ENCODE measurements around the genes PTPRO, DERA and GOLT1B.

- RRBS: 2% methylated on average over 5 of the region's 56 CpGs
Observed at GRCh38 chr12:14769905-14770673, 842 bp downstream of the H4C16 start.

GRCh38 chr12:14771312-14772420, 735 bp upstream of the H4C16 start:
- RRBS: no CpG with 5 or more reads among the region's 14 CpGs

DNA sequence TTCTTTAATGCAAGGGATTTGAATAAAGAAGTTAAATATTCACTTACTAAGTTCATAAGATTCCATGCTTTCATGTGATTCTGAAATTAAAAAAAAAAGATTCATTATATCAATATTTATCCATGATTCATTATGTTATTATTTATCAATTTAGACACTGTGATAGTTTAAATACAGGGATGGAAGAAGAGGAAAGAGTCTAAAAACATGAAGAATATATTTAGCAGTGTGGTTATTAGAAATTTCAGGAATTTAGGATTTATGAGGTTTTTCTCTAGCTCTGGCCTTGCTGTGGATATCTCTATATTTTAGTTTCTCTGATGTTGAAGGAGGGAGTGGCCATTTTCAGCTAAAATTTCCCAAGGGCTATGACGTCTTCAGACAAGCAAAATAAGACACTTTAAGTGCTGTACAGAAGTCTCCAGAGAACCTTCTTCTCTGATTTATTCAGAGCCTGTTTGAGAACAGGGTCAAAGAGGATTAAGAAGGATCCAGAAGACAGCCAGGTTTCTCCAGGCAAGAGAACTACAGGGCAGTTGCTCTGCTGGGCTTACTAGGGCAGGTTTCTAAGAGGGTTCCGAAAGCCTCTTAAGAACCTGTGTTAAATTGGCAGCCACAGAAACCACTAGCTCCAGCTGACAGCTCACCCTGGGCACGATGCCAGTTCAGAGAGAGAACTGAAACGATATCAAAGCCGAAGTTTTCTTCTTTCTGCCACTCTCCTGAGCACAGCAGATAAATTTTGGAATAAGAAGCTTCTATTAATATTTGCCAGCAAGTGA, 1.3 kb downstream of the MGP start:
- RRBS: no CpG with 5 or more reads among the region's 5 CpGs

- RRBS: no CpG with 5 or more reads among the region's 6 CpGs
Observed at GRCh38 chr12:14893528-14894315, 8.1 kb upstream of the MGP start.

- RRBS: no CpG with 5 or more reads among the region's 72 CpGs
Observed at GRCh38 chr12:15322279-15323216, at the start of gene PTPRO. PTPRO (plus strand) TSS chr12:15322508.

DNA sequence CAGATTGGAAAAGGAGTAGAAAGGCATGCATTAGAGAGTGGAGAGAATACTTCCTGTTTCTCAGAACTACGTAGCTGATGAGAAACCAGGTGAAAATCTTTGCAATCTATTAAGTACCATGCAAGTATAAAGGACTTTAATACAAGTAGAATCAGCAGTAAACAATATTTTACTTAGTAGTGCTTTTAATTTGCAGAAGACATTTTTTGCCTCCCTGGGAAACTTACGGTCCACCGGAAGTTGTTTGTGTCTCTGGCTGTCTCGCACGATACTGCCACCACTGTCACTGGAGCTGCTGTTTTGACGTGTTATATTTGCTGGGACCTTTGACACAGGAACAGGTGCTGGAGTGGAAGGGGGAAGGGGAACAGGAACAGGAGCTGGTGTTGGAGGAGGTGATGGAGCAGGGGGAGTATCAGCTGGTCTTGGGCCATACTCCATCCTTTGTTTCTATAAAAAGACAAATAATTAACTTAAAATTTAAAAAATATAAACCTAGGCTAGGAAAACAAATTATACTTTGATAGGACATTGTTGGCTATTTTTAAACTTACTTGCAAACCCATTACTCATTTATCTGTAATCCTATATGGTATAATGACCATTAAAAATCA, 157.9 kb downstream of the EPS8 start:
- RRBS: no CpG with 5 or more reads among the region's 6 CpGs

DNA sequence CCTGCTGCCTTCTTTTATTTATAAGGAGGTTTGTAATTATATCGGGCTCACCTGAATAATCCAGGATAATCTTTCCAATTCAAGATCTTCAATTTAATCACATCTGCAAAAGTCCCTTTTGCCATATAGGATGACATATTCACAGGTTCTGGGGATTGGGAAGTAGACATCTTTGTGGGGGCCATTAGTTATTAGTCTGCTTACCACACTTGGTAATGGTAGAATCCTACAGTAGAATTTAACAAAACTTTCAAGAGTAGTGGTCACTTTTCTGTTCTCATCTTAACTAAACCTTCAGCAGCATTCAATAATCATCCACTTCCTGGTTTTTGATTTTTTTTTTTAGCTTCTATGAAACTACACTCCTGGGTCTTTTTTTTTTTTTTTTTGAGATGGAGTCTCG, 6.3 kb upstream of the DERA start:
- RRBS: no CpG with 5 or more reads among the region's 2 CpGs

- RRBS: 1% methylated on average over 27 of the region's 64 CpGs
Observed at GRCh38 chr12:15910866-15912029, at the start of gene DERA. DERA (plus strand) TSS chr12:15911332.

DNA sequence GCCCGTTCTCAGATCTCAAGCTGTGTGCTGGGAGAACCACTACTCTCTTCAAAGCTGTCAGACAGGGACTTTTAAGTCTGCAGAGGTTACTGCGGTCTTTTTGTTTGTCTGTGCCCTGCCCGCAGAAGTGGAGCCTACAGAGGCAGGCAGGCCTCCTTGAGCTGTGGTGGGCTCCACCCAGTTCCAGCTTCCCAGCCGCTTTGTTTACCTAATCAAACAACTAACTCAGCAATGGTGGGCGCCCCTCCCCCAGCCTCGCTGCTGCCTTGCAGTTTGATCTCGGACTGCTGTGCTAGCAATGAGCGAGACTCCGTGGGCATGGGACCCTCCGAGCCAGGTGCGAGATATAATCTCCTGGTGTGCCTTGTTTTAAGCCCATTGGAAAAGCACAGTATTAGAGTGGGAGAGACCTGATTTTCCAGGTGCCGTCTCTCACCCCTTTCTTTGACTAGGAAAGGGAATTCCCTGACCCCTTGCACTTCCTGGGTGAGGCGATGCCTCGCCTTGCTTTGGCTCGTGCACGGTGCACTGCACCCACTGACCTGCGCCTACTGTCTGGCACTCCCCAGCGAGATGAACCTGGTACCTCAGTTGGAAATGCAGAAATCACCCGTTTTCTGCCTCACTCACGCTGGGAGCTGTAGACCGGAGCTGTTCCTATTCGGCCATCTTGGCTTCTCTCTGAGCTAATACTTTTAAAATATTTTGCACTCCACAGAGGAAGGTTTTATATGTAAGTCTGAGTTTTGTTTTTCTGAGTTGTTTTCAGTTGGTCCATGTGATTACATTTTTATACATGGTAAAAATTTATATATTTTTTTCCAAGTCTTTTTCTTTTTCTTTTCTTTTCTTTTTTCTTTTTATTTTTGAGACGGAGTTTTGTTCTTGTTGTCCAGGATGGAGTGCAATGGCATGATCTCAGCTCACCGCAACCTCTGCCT, 35.4 kb downstream of the MGST1 start:
- RRBS: no CpG with 5 or more reads among the region's 24 CpGs

DNA sequence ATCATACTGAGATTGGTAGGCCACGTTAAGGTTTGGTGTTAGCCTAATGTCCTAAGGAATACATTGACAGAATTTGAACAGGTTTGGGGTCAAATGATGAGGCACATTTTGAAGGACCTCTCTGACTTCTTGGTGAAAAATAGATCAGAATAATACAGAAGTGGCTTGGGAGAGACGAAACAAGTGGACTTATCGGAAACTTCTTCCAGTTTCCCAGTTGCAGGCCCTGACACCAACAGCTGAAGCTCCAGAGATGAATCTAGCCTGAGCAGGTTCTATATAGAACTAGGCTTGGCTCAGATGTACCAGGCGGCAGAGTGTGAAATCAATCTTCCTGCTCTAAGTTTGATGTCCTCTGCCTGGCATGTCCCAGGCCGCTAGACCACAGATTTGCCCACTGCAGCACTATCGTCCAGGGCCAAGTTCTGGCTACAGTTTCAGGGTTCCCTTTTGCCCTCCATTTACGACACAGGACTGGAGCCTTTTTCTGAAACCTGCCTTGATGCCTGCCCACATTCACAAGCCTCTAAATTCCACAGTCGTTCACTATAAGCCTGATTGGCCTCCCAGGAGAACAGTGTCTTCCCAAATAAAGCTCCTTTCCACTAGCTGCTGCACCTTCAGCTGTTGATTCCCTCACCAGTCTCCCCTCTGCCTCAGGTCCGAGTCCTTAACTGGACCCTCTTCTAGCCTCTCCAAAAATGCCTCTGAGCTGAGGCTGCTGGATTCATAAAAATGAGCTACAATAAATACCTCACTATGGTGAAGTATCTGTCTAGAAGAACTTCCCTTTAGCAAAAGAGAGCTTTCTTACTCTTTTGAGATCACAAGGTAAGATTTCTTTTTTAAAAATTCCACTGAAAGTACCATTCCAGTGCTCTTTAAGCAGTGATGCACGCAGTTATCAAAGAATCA, 91.2 kb upstream of the PLEKHA5 start:
- RRBS: no CpG with 5 or more reads among the region's 10 CpGs

GRCh38 chr12:19306148-19306706, 133.1 kb upstream of the AEBP2 start:
- RRBS: 98% methylated on average over 7 of the region's 36 CpGs

- RRBS: no CpG with 5 or more reads among the region's 3 CpGs
Observed at GRCh38 chr12:19348059-19348580, 91.2 kb upstream of the AEBP2 start.

DNA sequence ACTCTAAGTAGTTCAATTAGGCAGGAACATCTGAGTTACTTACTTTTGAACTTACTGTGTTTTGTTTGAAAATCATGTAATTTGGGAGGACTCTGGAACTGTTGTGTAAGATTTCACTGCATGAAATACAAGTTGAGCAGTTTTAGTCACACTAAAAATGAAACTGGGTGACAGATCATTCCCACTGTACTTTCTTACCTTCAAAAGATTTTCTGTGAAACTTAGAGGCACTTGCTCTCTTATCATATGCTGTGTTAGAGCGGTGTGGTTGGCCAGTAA, 113.1 kb downstream of the AEBP2 start:
- RRBS: no CpG with 5 or more reads among the region's 1 CpG

GRCh38 chr12:19620206-19620540, 180.9 kb downstream of the AEBP2 start:
- RRBS: no CpG with 5 or more reads among the region's 6 CpGs

GRCh38 chr12:20320607-20320975, 47.7 kb upstream of the PDE3A start:
- RRBS: no CpG with 5 or more reads among the region's 4 CpGs

DNA sequence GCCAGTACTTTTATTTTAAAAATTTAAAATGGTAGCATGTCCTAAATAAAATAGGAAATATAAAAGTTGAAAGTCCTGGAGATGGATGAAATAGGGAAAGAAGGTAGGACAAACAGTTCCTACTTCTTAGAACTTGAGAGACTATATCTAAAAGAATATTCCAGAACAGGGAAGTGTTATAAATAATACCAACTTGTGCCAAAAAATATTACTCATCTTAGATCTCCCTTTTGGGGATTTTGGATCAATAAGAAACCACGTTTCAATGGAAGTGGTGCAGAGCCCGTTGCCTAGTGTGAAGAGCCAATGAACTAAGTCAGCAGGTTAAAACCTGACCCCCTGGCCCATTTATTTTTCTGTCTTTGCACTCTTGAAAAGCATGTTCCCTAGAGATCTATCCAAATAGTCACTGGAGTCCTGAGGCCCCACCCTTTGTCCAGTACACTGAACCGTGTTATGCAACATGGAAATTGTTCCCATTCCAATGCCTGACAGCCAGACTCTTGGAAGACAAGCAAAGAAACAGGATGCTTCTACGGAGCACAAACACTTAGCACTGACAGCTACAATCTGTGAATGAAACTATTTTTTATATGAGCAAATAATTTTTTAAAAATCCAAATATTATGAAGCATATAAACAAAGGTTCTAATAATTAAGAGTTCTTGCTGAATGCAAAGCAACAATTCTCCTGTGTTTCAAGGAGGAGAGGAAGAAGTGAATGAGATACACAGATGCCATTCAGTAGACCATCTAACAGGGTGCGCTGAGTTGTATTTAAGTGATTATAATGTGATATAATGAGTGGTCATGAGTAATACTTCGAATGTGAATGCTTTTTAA, 97.6 kb downstream of the PDE3A start:
- RRBS: no CpG with 5 or more reads among the region's 6 CpGs

DNA sequence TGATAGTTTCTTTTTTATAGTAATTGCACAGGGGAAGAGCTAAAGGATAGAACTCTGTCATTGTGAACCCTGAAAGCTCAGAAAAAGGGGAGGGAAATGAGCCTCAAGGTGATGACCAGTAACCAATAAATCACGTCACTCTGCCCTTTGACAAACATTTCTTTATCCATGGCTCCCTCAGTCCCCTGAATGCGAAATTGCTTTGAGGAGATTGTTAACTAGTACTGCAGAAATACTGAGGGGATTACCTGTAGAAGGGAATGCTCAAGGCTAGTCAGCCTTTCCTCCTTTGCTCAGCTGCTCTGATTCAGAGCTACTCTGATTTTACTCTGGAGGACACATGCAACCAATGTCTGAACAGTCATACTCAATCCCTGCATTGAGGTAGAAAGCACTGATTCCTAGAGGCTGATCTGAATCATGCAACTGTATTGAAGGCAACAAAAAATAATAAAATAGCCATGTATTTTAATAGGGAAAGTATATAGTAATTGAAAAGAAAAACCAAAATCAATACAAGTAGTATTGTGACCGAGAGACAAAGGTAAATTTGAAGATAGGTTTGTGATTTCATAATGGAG, 24.7 kb downstream of the SLCO1B1 start:
- RRBS: no CpG with 5 or more reads among the region's 3 CpGs

- RRBS: no CpG with 5 or more reads among the region's 2 CpGs
Observed at GRCh38 chr12:21353327-21353913, 18.7 kb upstream of the SLCO1A2 start.

DNA sequence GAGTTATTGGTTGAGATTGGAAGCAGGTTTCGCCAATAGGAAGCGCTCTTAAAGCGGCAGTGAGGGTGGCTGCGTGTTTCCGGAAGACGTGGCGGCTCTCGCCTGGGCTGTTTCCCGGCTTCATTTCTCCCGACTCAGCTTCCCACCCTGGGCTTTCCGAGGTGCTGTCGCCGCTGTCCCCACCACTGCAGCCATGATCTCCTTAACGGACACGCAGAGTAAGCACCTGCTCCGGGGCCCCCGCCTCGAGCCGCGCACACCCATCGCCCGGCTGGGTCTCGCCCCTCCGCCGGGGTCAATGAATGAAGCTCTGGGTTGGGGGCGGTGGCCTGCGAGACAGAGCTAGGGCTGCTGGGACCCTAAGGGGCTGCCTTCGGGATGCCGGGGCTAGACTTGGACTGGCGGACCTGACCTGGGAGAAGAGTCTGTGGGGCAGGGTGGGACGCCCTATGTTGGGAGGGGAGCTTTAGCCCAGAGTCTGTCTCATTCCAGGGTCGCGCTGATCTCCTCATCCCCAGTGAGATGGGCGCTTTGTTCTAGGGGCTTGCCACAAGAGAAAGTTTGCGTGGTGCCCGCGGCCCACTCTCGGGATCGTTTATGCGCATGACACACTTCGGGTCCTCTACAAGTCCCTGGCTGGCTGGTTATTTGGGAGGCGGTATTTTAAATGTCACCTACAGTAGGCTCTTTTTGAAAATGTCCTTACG, at the start of gene GOLT1B:
GOLT1B (plus strand) TSS at position 59 of the 707 bp plus-strand sequence.
- RRBS: 2% methylated on average over 13 of the region's 43 CpGs